HepG2 (cell line): ENCODE results near the gene WBP1L.

DNA sequence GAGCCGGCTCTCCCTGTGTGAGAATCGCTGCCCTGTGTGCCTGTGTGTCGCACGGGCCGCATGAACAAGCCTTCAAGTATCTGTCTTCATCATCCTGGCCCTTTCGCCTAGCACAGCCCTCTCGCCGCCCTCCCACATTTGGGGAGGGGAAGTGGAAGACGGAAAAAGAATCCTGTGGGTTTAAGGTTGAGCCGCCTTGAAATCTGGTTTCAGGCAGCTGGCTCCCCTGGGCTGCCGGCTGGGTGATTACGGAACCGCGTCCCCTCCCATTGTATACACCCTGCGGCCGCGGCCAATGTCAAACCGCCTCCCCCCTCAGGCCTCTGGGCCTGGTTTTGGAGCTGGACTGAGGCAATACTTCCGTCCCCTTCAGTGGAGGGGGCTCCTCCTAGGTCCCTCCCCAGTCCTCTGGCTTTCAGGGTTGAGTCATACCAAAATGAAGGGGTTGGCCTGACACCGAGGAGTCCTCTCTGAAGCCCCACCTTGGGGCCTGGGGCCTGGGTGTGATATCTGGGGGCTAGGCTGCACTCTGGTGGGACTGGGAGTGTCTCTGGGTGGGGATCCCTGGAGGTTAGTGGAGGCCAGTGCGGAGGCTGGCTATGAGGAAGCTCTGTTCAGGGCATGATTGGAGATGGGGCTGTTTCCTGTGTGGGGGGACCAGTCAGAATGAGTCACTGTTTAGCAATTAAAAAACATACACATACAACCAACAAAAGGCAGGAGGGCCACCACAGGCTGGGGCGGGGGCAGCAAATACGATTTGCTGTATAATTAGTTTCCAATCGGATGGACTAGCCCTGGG, 1.7 kb downstream of the TRIM8 start:
- RRBS, 2 experiments = 0% methylated on average over 1 of the region's 24 CpGs
CAGE:
- cytosol, long polyA minus RNA = no peak
- cytosol, long polyA plus RNA = no peak
- long polyA plus RNA = no peak
- nucleus, long polyA minus RNA = no peak
- nucleus, long polyA plus RNA = no peak

GRCh38 chr10:102661840-102662202, 17.5 kb downstream of the TRIM8 start:
- RRBS, 2 experiments = no CpG with 5 or more reads among the region's 4 CpGs
CAGE:
- cytosol, long polyA minus RNA = no peak
- cytosol, long polyA plus RNA = no peak
- long polyA plus RNA = no peak
- nucleus, long polyA minus RNA = no peak
- nucleus, long polyA plus RNA = no peak

DNA sequence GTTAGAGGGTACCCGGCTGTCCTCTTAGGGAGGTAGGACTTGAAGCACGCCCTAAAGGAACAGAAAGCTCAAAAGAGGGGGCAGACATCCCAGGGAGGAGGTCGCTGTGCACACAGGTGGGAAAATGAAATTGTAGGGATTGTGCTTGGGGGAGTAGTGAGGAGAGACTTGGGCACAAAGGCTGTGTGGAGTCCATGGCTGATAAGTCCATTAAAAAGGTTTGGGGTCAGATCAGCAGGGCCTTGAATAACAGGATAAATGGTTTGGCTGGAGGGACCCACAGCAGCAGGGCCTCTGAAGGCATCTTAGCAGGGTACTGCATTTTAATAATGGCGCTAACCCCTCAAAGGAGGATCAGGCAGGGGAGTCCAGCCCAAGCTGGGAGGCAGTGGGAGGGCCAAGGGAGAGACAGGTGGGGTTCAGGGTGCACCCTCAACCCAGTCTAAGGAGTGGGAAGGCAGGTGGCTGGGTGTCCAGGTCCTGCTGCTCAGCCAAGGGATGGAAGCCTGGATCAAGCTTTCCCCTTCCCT, 23.8 kb downstream of the TRIM8 start:
- RRBS, 2 experiments = no CpG with 5 or more reads among the region's 4 CpGs
CAGE:
- cytosol, long polyA minus RNA = no peak
- cytosol, long polyA plus RNA = no peak
- long polyA plus RNA = no peak
- nucleus, long polyA minus RNA = no peak
- nucleus, long polyA plus RNA = no peak

GRCh38 chr10:102674970-102675880, 30.9 kb downstream of the TRIM8 start:
- RRBS, 2 experiments = no CpG with 5 or more reads among the region's 11 CpGs
CAGE:
- cytosol, long polyA minus RNA = no peak
- cytosol, long polyA plus RNA = no peak
- long polyA plus RNA = no peak
- nucleus, long polyA minus RNA = no peak
- nucleus, long polyA plus RNA = no peak

DNA sequence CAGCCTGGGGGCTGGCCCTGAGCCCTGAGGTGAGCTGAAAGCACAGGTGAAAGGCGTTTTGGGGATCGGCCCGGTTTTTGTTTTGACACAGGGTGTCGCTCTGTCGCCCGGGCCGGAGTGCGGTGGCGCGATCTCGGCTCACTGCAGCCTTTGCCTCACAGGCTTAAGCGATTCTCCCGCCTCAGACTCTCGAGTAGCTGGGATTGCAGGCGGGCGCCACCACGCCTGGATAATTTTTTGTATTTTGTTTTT, 457 bp downstream of the SFXN2 start:
- RRBS, 2 experiments = no CpG with 5 or more reads among the region's 17 CpGs
CAGE:
- cytosol, long polyA minus RNA = no peak
- cytosol, long polyA plus RNA = no peak
- long polyA plus RNA = no peak
- nucleus, long polyA minus RNA = no peak
- nucleus, long polyA plus RNA = no peak

DNA sequence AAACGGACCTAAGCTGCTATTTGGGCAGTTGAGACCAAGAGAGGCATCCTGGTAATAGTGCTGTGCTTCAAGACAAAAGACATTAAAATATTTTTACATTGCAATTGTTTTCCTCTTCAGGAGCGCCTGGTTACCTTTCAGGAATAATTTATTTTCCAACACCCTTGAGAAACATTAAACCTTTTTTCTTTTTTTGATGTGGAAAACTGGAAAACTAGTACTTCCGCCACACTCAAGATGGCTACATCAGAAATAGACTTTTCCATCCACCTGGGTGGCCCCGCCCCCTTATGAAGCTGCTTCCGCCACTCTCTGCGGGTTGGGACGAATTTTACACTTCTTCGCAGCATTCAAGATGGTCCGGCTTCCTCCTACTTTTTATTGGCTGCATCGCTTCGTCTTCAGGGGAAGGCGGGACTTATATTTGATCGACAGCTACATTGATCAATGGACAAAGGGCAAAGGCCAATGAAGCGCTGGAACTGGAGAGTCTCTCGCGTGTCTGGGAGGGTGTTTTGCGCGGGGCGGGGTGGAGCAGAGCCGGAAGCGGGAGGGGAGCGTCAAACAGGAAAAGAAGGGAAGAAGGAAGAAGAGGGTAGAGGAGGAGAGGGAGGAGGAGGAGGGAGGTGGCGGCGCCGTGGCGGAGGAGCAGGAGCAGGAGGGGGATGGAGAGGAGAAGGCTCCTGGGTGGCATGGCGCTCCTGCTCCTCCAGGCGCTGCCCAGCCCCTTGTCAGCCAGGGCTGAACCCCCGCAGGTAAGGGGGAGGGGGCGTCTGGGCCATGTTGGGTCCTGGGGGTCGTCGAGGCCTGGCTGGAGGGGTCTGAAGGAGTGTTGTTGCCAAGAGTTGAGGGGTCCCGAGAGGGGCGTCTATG, at the start of gene WBP1L:
TSS of gene WBP1L (plus strand) at position 560 of the 873 bp plus-strand sequence.
- RRBS, 2 experiments = no CpG with 5 or more reads among the region's 34 CpGs
CAGE:
- cytosol, long polyA minus RNA = start-site peak on the plus strand centred at position 579 of the sequence, 48 bp wide, 148 reads
- cytosol, long polyA plus RNA = start-site peak on the plus strand centred at position 583 of the sequence, 35 bp wide, 204 and 67 reads in 2 replicates
- long polyA plus RNA = start-site peak on the plus strand centred at position 609 of the sequence, 35 bp wide, 62 and 82 reads in 2 replicates
- nucleus, long polyA minus RNA = no peak
- nucleus, long polyA plus RNA = no peak

GRCh38 chr10:102773401-102773897, 29.7 kb downstream of the WBP1L start:
- RRBS, 2 experiments = no CpG with 5 or more reads among the region's 3 CpGs
CAGE:
- cytosol, long polyA minus RNA = no peak
- cytosol, long polyA plus RNA = no peak
- long polyA plus RNA = no peak
- nucleus, long polyA minus RNA = no peak
- nucleus, long polyA plus RNA = no peak

DNA sequence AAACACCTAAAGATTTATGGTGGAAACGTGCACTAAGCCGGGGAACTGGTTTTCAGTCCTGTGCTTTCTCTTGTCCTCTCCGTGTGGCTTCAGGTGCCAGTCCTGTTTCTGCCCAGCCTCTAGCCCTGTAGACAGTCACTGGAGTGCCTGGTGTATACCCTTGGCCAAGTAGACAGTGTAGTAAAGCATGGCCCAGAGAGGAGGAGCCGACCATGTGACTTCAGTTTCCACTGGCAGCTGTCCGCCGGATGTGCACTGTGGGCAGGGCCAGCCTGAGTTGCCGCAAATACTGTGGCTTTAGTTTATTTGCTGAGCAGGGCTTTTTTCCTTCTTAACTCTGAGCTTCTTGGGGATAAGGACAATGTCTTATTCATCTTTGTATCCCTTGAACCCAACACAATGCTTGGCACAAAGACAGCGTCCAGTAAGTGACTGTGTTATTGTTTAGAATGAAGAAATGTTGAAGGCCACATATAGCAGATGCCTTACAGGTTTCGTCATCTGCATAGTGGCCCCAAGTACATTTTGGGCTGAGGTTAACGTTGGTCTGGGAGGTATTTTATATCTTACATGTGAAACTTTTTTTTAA, 40.8 kb downstream of the CYP17A1 start:
- RRBS, 2 experiments = no CpG with 5 or more reads among the region's 10 CpGs
CAGE:
- cytosol, long polyA minus RNA = no peak
- cytosol, long polyA plus RNA = no peak
- long polyA plus RNA = no peak
- nucleus, long polyA minus RNA = no peak
- nucleus, long polyA plus RNA = no peak

DNA sequence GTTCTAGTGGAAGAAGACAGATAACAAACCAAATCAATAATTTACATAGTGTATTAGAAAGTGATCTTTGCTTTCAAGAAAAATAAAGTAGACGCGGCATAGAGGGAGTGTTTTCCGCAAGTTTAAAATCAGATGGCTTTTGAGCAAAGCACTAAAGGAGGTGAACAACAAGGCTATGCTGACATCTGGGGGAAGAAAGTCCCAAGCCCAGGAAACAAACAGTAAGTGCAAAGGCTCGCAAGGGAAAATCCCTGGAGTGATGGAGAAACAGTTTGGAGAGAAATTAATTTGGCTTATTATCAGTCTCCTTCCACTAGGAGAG, 1.9 kb upstream of the CNNM2 start:
- RRBS, 2 experiments = no CpG with 5 or more reads among the region's 4 CpGs
CAGE:
- cytosol, long polyA minus RNA = no peak
- cytosol, long polyA plus RNA = no peak
- long polyA plus RNA = no peak
- nucleus, long polyA minus RNA = no peak
- nucleus, long polyA plus RNA = no peak

DNA sequence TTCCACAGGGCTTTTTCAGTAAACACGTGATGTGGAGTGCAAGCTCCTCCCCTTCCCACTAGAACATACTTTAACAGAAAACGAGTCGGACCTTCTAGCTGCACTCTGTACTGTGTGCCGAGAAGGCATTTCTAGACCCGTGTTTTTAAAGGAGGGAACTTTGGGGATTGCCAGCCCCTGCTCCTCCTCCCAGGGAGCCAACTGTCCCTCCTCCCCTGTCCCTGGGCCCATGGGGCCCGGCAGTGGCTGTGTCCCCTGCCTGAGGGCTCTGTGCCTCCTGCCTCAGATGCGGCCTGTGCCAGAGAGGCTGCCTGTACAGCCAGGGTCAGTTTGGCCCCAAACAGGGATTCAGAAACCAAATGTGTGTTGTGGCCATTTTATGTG, 115.0 kb downstream of the NT5C2 start:
- RRBS, 2 experiments = no CpG with 5 or more reads among the region's 7 CpGs
CAGE:
- cytosol, long polyA minus RNA = no peak
- cytosol, long polyA plus RNA = no peak
- long polyA plus RNA = no peak
- nucleus, long polyA minus RNA = no peak
- nucleus, long polyA plus RNA = no peak

- RRBS, 2 experiments = no CpG with 5 or more reads among the region's 1 CpG
CAGE:
- cytosol, long polyA minus RNA = no peak
- cytosol, long polyA plus RNA = no peak
- long polyA plus RNA = no peak
- nucleus, long polyA minus RNA = no peak
- nucleus, long polyA plus RNA = no peak
Observed at GRCh38 chr10:103535419-103535741, 41.9 kb downstream of the NEURL1 start.

GRCh38 chr10:103548607-103549596, 55.4 kb downstream of the NEURL1 start:
- RRBS, 2 experiments = no CpG with 5 or more reads among the region's 14 CpGs
CAGE:
- cytosol, long polyA minus RNA = no peak
- cytosol, long polyA plus RNA = no peak
- long polyA plus RNA = no peak
- nucleus, long polyA minus RNA = no peak
- nucleus, long polyA plus RNA = no peak

GRCh38 chr10:103584607-103585269, 91.2 kb downstream of the NEURL1 start:
- RRBS, 2 experiments = 96 to 97% methylated on average over 46 to 64 of the region's 106 CpGs
CAGE:
- cytosol, long polyA minus RNA = no peak
- cytosol, long polyA plus RNA = no peak
- long polyA plus RNA = no peak
- nucleus, long polyA minus RNA = no peak
- nucleus, long polyA plus RNA = no peak

DNA sequence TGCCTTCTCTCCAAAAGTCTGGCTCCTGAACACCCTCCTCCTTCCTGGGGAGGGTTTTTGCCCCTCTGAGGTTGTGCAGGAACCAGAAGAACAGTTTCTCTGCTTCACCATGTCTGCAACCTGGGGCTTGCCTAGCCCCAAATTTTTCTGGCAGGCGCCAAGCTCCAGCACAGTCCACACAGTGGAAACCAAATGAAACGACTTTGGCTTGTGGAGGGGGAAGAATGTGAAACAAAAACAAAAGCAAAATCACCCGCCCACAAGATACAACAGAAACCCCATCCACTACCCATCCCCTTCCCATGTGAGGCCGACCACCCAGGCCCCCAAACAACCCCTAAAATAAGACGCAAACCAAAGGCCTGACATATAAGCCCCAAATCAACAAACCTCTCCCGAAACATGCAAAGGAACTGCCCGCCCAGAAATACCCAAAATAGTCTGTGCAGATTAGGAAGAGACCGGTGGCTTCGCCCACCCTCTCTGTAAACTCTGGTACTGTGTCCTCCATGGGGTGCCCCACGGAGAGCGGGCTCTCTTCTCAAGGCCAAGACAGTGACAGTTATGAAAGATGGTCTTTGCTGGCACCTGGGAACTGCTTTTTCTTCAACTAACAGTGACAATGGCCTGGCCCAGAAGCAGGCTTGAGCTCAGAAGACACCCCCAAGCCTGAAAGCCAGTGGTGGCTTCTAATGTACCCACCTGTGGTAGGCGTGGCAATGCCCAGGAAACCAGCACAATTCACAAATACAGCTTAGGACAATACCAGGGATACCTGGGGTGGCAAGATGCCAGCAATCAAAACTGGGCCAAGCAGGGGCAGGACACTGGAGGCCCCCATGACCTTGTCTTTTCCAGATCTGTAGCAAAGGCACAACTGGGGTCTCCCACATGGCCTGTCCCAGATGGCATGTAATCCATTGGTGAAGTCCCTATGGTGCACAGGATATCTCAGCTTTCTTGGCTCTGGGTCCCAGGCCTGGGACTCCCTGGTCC, 107.4 kb downstream of the NEURL1 start:
- RRBS, 2 experiments = no CpG with 5 or more reads among the region's 12 CpGs
CAGE:
- cytosol, long polyA minus RNA = no peak
- cytosol, long polyA plus RNA = start-site peak on the minus strand centred at position 329 of the sequence, 99 bp wide, 20 and 19 reads in 2 replicates
- long polyA plus RNA = no peak
- nucleus, long polyA minus RNA = no peak
- nucleus, long polyA plus RNA = no peak

DNA sequence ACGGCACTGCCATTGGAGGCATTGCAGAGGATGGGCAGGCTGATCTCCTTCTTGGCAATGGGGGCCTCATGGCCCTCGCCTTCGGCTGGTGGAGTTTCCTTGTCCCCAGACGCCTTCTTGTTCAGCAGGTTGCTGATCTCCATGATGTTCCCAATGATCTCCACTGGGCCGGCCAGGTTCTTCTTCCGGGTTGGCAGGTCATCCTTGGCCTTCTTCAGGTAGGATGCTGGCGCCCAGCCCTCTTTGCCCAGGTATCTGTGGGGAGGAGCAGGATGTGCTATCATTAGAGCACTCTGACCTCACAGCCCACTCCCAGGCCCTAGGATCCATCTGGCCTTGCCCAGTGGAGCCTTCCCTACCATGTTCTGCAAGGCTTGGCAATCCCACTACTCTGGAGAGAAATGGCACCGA, 119.4 kb downstream of the NEURL1 start:
- RRBS, 2 experiments = no CpG with 5 or more reads among the region's 8 CpGs
CAGE:
- cytosol, long polyA minus RNA = no peak
- cytosol, long polyA plus RNA = no peak
- long polyA plus RNA = no peak
- nucleus, long polyA minus RNA = no peak
- nucleus, long polyA plus RNA = no peak

DNA sequence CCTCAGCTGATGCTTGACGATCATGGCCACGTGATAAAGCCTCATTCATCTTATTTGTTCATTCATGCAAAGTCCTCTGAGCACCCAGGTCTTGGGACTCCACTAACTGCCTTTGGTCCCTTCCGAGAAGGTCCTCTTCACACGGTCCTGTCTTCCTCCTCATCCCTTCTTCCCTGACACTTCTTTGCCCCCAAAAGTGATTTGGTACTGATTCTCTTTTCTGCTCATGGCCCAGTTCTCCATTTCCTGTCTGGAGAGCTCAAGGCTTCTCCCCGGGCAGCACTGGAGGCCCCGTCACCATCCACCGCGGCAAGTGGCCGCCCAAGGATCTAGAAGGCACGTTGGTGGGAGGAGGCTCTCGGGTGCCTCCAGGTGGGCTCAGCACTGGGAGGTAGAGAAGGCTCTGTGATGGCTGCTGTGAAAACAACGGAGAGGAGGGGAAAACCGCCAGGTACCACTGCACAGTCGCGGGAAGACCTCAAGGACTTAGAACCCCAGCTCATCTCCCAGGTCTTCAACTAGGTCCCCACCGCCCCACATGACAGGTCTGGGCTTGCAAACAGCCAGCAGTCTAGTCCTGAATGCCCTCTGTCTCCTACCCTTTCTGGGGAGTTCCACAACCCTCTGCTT, 134.4 kb downstream of the NEURL1 start:
- RRBS, 2 experiments = no CpG with 5 or more reads among the region's 16 CpGs
CAGE:
- cytosol, long polyA minus RNA = no peak
- cytosol, long polyA plus RNA = no peak
- long polyA plus RNA = no peak
- nucleus, long polyA minus RNA = no peak
- nucleus, long polyA plus RNA = no peak

DNA sequence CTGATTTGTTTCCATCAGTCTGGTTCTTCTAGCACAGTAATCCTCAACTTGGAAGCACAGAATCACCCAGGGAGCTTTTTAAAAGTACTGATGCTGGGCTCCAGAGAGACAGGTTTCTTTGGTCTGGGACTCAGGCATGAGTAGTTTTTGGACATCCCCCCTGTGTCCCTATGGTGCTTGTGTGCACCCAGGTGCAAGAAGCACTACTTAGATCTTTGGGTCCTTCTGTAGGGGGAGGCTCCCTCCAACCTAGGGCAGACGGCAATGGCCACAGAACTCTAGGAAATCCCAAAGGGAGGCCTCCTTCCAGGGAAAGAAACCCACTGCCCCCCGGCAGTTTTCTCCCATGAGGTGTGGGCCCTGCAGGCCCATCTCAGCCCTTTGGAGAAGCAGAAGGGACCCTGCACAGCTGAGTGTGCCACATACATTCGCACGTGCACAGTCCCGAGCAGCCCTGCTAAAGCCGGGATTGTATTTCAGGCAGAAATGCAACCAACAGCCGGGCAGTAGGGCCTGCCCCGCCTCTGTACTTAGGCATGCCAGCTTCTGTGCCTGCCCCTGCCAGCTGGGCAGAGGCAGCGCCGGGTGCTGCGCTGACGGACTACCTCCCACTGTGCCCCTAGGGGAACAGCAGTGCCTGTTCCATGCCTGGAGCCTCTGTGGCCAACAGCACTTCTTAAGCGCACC, 170.1 kb downstream of the NEURL1 start:
- RRBS, 2 experiments = 89 to 95% methylated on average over 7 of the region's 13 CpGs
CAGE:
- cytosol, long polyA minus RNA = no peak
- cytosol, long polyA plus RNA = no peak
- long polyA plus RNA = no peak
- nucleus, long polyA minus RNA = no peak
- nucleus, long polyA plus RNA = no peak

DNA sequence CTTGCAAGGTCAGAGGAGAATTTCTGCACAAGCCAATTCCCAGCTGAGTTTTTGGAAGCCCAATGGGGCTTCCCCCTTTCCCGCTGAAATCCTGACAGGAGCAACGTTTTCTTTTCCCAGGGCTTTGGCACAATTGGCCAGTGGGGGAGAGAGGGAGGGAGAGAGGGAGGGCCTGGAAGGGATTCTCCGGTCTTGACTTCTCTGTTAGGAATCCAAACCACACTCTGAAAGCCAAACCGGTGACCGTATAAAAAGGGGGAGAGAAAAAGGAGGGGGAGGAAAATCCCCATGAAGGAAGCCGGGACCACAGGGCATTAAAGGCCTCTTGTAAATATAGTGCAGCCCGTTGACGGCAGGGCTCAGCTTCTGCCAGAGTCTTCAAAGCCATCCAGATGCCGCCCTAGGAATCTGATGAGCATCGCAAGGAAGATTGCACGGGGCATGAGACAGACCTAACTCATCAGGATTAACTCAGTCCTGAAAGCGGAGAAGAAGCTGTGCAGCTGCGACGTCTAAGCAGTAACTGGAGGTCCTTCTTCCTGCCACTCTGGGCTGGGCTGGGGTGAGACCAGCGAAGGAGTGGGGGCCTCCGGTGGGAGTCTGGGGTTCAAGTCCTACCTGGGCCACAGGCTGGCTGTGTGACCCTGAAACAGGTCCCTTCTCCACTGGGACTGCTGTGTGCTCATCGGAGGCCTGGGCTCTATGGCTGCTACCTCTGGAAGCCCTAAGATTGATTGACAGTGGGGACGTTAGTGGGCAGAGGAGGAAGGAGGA, 115.9 kb downstream of the SH3PXD2A start:
- RRBS, 2 experiments = 20% methylated on average over 1 of the region's 18 CpGs; no CpG with 5 or more reads in 1 of the 2 experiments
CAGE:
- cytosol, long polyA minus RNA = no peak
- cytosol, long polyA plus RNA = no peak
- long polyA plus RNA = no peak
- nucleus, long polyA minus RNA = no peak
- nucleus, long polyA plus RNA = no peak

DNA sequence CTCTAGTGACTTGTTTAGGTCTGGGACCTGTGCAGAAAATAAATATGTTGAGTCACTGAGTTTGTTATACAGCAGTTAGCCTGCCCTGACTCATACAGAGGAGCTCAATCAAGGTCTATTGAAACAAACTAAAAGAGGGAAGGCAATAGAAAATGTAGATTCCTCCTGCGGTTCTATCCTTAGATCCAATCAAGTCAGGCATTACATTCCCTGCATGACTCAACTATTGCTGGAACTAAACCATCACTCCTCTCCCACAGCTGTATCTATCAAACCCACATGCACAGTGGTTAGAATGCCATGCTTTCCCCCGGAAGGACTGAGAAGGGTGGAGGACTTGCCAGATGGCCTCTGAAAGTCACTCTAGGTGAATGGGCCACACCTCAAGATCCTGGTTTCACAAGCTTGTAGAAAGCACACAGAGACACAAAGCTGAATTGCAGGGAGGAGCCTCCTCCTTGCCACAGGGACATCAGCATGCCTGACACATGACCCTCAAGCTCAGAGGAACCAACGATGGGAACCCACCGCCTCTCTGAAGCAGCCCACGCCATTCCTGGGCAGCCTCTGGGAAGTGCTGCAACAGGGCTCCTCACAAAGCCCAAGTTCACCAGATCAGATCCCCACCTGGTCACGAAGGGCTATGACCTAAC, 73.8 kb downstream of the SH3PXD2A start:
- RRBS, 2 experiments = no CpG with 5 or more reads among the region's 6 CpGs
CAGE:
- cytosol, long polyA minus RNA = no peak
- cytosol, long polyA plus RNA = no peak
- long polyA plus RNA = no peak
- nucleus, long polyA minus RNA = no peak
- nucleus, long polyA plus RNA = no peak

DNA sequence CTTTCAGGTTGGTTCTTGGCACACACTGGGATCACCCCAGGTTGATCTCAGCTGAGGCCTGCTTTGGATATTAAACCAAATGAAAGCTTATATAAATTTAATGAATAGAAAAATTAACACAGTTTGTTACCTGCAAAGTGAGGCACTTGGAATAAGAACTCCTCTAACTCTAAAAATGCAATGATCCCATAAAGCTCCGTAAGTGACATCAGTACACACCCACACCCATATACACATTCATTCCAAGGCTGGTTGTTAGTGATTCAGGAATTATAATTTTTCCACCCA, 61.6 kb downstream of the SH3PXD2A start:
- RRBS, 2 experiments = no CpG with 5 or more reads among the region's 1 CpG
CAGE:
- cytosol, long polyA minus RNA = no peak
- cytosol, long polyA plus RNA = no peak
- long polyA plus RNA = no peak
- nucleus, long polyA minus RNA = no peak
- nucleus, long polyA plus RNA = no peak